Mesangial cell (primary cell): ENCODE measurements around the gene ZNF189.

- RAMPAGE, long total RNA = no peak
Measured at GRCh38 chr9:100144577-100145056, 45.6 kb downstream of the INVS start.

DNA sequence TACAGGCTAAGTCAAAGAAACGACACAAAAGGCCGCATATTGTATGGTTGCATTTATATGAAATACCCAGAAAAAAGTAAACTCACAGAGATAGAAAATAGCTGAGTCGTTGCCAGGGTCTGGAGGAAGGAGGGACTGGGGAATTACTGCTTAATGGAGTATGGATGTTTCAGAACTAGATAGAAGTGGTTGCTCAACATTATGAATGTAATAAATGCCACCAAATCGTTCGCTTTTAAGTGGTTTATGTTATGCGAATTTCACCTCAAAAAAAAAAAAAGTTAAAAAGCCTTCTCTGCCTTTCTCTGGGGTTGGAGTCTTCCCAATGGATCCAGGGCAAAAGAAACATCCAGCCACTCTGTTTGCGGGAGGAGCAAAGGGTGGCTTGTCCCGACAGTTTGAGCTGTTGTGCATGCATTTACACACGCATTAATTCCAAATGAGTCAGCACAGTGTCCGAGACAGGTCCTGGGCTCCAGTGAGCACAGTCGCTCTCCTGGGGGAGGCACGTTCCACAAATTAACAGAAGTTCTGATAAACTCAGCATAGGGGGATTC, 630 bp upstream of the MSANTD3 start:
- RAMPAGE, long total RNA = no peak

DNA sequence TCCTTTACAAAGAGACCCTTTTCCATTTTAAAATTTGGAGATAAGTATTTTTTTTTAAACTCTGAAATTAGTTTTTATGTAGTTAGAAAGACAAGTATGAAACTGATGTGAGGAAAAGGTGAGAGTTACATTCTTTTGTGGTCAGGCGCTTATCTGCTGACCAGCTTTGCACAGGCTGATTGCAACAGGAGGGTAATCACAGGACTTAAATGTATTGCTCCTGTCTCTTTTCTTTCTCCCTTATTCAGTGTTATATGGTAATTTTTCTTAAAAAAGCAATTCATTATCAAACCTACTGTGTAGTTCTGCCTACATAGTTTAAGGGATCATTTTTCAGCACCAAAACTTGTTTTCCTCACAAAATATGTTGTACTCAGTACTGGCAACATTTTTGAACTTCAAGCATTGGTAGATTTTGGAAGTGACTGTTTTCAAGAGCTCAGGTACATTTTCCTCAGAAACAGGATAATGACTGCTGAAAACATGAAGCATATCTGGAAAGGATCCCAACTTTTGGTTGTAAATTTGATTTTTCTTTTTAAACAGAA, 43.3 kb downstream of the TMEFF1 start:
- RAMPAGE, long total RNA = no peak

DNA sequence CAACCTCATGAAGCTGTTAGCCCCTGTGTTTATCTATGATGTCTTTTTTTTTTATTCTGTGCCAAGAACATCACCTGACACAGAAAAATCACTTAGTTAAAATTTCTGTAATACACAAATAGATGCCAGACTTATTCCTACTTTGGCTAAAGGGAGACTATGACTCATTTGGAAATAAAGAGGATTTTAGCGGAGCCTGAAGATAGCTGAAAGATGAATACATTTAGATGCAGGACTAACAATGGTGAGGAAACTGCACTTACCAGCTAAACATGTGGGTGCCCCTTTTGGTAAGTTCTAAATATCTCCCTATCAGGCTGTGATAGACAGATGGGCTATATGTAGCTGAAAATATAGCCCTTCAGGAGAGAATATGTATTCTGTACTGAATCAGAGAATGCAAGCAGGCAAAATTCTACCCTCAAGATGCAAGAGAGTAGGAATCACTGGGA, 58.2 kb downstream of the BAAT start:
- RAMPAGE, long total RNA = no peak

DNA sequence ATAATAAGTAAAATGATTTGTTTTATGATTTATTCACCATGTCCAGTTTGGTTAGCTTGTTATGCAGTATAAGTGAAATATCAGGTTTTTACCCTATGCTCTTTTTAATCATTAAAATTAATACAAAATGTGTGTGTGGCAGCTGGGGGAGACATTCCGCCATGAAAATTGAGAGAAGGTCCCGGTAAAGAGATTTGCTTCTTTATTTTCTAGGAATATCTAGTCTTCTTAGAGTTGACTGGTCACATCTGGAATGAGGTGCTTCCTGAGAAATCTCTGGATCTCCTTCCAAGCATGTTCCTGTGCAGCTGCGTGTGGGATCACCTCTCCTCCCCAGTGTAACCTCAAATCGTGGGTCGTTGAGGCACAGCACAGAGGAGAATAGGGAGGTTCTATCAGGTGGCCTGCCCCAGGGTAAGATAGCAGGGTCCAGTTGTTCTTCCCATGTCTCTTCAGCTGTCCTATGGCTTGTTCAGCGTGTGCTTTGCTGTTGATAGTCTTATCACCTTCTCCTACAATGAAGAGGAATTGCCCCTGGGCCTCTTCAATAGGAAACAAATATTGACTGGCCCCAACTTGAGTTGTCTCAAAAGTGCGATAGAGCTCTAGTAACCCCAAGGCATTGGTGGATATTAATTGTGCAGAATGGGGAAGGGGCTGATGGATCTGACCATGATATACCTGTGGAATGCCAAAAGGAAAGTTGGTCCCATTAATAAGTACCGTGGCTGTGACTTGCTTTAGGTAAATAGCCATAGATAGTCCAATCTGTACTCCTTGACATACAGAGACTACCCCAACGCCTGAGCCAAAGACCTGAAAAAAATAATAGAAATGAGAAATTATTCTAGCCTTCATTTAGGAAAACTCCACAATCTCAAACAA, 22.4 kb downstream of the BAAT start:
- RAMPAGE, long total RNA = no peak

DNA sequence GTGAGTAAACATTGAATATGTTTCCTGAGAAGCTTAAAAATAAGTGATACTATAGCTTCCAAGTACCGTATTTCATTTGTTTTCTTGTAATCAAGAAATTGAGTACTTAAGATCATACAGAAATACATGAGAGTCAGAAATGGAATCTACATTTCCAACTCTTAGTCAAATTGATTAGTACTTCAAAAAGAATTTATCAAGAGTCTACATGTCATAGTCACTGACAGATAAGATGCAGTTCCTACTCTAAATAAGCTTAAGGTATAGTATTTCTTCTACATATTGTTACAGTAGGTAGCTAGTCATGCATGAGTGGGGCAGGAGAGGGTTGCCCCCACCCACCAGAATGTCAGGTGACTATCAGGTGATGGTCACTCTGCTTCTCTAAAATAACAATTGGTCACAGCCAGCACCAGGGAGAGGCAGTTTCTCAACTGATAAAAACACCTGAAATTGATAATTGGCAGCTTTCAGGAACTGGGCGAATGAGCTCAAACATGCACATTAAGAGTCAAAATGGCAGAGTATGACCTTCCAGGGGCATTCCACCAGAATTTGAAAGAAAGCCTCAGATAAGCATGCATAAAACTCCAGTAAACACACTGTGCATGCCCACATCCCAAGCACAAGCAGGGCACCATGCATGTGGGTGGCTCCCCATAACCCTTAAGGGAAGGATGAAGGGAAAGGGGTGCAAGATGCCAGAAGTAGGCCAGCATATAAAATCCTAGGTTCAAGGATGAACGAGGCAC, 2.8 kb downstream of the BAAT start:
- RAMPAGE, long total RNA = no peak

- RAMPAGE, long total RNA = start-site peak on the minus strand at chr9:101398598-101398620, 3,680 reads; start-site peak on the plus strand at chr9:101398836-101398912, 12 reads
Measured at GRCh38 chr9:101398479-101399376, at the start of gene ZNF189. ZNF189 (plus strand) TSS chr9:101398851.

DNA sequence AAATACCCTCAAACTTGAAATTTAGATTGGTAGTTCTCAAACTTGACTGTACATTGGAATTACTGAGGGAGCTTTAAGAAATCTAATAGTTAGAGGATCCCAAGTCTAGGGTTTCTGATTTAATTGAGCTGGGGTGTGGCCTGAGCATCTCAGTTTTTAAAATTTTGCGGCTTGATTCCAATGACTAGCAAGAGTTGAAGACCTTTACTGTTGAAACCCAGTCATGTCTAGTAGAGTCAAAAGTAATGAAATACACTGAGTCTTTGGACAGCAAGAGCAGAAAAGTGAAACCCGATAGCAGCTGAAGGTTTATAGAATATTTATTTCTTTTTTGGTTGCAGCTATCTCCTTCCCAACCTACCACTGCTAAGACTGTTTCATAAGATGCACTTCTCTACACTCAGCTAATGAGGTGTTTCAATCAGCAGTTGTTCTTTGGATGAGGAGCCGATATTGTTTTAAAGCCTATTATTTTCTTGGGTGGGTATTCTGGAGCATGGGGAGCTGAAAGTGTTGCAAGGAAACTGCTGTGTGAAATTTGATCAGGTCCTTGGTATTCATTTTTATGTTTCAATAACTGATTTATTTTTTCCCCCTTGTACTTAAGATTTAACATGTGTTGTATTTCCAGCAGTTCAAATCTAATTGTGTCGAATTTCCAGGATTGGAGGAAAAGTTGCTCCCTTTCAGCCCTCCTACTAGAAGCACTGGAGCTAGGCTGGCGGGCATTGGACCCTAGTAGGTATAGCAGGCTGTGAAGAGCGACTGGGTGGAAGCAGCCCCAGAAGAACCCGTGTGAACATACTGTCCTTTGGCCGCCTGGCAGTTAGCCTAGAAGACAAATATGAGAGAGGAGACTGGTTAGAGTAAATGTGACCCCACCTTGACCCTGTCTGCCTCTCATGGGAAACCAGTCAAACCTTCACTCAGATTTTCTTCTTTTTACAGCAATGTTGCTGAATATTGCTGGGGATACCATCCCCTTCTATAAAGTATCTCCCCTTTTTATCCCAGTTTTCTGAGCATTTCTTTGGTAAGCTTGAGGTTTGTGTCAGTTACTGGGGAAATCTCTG, 14.2 kb downstream of the ALDOB start:
- RAMPAGE, long total RNA = no peak

DNA sequence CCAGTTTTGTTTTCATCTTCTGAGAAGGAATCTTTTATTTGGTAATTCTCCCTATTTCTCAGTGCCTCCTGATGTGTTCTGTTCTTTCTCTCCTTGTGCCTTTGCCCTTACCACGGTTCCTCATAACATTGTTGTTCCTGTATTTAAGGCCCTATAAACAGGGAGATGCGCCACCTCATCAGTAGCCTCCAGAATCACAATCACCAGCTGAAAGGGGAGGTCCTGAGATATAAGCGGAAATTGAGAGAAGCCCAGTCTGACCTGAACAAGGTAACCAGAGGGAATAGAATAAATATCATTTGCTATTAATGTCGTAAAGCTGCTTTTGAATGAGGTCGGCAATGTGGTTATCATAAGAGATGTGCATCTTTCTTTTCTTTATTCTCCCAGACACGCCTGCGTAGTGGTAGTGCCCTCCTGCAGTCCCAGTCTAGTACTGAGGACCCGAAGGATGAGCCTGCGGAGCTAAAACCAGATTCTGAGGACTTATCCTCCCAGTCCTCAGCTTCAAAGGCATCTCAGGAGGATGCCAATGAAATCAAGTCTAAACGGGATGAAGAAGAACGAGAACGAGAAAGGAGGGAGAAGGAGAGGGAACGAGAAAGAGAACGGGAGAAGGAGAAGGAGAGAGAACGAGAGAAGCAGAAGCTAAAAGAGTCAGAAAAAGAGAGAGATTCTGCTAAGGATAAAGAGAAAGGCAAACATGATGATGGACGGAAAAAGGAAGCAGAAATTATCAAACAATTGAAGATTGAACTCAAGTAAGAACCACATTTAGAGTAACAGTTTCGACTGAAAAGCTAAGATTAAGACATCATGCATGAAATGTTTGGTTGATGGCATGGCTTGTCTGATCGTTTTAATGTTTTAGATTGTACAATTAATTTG, 18.6 kb downstream of the RNF20 start:
- RAMPAGE, long total RNA = no peak

GRCh38 chr9:101572373-101572704, 22.4 kb downstream of the PPP3R2 start:
- RAMPAGE, long total RNA = no peak

- RAMPAGE, long total RNA = no peak
Measured at GRCh38 chr9:101704908-101705822, 33.3 kb downstream of the GRIN3A start.

- RAMPAGE, long total RNA = no peak
Measured at GRCh38 chr9:104101778-104102322, 7.7 kb downstream of the SMC2 start.

- RAMPAGE, long total RNA = no peak
Measured at GRCh38 chr9:104124653-104125175, 30.6 kb downstream of the SMC2 start.

DNA sequence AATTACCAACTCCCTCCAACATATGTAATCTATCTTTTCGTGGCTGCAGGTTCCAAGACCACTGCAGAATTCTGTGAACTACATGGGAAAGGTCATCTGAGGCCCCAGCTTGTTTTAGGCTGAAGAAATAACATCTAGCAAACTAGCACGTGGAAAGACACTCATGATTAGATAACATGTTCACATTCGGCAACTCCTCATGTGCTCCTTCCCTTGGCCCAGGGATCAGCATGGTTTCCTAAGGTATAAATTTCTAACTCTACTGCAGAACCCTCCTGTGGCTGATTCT, 58.2 kb downstream of the NIPSNAP3B start:
- RAMPAGE, long total RNA = no peak

- RAMPAGE, long total RNA = no peak
Measured at GRCh38 chr9:104860241-104860816, 67.6 kb downstream of the ABCA1 start.

DNA sequence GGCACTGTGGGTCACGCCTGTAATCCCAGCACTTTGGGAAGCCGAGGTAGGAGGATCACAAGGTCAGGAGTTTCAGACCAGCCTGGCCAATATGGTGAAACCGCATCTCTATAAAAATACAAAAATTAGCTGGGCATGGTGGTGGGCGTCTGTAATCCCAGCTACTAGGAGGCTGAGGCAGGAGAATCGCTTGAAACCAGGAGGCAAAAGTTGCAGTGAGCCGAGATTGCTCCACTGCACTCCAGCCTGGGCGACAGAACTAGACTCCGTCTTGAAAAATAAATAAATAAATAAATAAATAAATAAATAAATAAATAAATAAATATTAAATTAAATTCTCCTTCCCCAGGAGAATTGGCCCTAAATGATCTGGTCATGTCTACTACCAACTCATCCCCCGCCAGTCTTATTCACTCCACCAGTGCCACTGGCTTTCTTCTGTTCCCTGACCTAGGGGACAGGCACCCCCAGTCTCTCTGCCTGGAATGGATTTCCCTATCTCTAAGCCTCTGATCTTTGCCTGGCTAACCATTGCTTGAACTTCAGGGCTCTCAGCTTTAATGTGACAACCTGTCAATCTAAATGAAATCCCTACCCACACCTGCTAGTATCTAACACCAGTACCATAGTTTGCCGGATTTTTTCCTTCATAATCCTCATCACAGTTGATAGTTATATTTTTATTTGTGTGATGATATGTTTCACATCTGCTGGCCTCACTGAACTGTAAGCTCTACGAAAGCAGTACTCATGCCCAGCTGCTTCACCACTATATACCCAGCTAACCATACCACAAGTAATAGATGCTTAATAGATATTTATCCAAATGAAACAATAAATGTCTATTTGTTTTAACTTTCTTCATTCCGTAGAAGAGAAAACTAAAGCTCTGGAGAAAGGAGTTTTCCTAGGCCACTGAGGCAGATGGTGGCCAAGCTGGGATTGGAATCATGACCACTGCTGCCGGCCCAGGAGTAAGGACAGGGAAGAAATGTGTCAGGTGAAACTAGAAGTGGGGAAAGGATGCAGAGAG, 29.4 kb downstream of the ABCA1 start:
- RAMPAGE, long total RNA = no peak

- RAMPAGE, long total RNA = no peak
Measured at GRCh38 chr9:105138491-105139118, 105.8 kb upstream of the SLC44A1 start.

GRCh38 chr9:105259811-105260916, 15.7 kb downstream of the SLC44A1 start:
- RAMPAGE, long total RNA = no peak

DNA sequence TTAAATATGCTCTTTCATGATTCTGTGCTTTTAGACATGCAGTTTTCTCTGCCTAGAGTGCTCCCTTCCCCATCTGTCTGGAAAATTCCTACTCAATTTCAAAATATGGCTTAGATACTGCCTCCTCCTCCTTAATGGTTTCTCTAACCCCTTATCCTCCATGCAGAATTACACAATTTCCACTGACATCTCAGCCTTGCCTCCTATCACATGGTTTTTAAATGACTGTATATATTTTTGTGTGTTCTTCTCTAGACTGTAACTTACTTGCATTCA, 85.2 kb downstream of the SLC44A1 start:
- RAMPAGE, long total RNA = no peak

DNA sequence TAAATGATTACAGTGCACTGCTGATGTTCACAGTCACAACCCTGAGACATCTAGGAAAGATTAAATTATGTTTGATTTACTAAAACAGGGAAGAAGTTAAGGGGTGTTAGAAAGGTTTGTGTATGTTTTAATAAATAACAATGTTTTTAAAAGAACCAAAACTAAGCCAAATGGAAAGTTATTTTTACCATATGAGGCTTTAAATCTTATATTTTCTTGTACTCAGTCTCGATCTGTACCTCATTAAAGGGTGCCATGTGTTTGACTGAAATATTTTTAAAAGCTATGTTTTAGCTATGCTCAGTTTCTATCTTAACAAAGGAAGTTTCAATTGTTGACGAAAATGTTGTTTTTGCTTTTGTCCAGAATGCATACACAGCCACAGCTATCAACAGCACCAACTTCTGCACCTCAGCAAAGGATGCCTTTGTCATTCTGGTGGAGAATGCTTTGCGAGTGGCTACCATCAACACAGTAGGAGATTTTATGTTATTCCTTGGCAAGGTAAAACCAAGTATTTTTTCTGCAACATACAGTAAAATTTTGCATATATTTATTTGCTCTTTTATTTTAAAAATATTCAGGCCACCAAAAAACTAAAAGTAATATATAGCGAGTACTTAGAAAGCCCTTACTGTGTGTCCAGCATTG, 73.5 kb upstream of the FSD1L start:
- RAMPAGE, long total RNA = no peak